ENCODE results near the gene SIN3B.

GRCh38 chr19:16203175-16203812 is 5.6 kb downstream of the AP1M1 start:
- PRO-cap: no peak

GRCh38 chr19:16216876-16217515 is 19.3 kb downstream of the AP1M1 start:
- PRO-cap: no peak

DNA sequence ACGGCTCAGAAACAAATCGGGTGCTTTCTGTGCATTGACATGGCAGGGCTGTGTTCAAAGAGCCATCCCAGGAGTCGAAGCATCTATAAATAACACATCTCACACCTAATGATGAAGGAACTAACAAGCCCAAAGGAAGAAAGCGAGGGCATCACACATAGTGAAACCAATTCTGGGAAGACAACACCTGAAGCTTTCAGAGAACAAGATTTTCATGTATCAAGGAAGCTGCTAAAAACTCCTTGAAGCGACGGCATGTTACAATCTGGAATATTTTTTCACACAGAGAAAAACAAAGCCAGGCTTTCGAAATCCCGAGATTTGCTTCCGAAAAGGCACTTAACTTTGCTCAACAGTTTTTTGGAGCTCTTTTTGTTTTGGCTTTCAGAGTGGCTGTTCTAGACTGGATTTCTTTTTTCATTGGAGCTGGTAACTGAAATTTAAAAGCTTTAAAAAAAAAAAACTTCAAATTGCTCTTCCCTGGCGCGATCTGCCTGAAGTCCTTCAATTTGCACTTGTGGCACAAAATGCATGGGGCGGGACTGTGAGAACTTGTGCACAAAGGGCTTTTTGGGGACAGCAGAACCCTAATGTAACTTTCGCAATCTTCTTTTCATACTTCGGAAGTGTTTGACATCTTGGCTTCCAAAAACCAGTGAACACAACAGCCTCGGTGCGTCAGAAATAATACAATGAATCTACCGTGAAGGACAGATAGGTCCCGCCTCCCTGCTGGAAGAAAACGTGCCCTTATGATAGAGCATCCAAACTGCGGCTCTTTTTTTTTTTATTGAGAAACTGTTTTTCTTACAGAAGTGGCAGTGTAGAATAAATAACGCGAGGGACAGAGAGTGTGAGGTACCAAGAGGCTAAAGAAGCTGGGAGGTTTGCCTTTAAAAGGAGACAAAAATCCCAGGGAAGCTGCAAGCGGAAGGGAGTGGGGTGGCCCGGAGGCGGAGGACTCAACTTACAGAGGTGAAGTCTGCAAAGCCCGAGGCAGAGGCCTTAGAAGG is 36.5 kb downstream of the KLF2 start:
- PRO-cap: no peak

DNA sequence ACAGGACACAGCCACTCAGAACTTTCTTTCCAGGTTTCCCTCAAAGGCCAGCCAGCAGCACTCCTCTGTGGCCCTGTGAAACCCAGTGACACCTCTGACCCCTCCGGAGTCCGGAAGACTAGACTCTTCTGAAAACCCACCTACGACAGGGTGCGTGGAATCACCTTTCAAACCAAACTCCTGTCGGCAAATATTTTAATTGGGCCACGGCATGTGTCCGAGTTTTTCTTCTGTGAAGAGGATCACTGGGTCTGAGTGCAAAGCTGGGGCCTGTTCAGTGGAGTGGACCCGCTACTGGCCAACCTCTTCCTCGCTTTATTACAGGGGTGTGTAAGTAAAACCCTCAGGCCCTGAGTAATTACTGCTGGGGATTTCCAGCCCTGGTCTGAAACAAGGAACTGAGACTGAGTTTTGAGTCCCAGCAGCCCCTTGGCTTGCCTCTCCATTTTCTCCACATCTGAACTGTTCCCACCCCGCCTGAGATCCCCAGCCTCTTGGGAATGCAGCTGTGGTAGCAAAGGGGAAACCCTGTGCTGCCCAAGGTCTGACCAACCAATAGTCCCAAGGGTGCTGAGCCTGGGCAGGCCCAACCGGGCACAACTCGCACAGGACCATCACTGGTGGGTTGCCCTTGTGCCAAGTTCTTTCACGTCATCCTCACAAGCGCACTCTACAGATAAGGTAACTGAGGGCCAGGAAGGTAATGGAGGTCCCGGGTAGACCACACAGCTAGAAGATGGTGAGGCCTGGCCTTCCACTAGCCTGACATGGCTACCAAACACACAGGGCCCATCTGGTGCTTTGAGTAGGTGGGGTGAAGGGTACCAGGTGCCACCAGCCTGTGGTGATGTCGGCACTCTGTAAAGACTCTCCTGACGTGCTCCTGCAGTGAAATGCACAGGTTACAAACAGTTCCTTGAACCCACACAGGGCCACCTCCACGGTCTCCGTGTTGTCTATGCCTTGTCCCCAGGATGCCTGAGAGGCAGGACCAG is 13.7 kb upstream of the SLC35E1 start:
- PRO-cap: no peak

- PRO-cap: unidirectional peak, plus-strand start at chr19:16829421
Measured at GRCh38 chr19:16829107-16830251, at the start of gene SIN3B. Gene SIN3B (plus strand): TSS chr19:16829398.

GRCh38 chr19:16837495-16837972 is 8.3 kb downstream of the SIN3B start:
- PRO-cap: no peak

DNA sequence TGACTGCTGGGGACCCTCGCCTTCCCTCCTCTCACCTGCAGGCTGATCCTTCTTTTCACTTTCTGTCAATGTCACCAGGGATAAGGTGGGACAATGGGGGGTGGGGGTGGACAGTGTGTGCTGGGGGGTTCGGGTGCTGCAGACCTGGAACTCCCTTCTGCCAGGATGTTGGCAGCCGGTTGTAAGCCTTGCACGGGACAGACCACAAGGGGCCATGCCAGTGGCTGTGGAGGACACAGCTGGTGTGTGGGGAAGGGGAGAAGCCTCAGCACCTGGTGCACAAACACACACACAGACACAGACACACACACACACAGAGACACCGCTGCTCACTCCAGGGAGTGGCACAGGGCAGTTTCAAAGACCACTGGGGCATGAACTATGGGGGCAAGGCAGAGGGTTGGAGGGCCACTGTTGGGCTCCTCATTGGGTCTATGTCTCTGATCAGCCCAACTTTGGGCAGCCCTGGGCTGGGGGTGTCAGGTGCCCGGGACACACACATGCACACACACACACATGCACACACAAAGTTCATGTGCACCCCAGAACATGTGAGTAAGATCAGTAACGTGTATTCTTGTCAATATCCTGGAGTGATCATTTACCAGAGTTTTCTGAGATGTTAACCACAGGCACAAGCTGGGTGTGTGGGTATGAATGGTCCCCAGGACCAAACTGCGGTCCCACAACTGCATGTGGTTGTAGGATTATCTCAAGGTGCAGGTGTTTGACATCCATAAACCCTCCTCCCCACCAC is 3.8 kb downstream of the F2RL3 start:
- PRO-cap: no peak

- PRO-cap: no peak
Measured at GRCh38 chr19:16894159-16894582, 5.4 kb downstream of the F2RL3 start.

- PRO-cap: no peak
Measured at GRCh38 chr19:17097477-17098123, 22.0 kb downstream of the MYO9B start.

DNA sequence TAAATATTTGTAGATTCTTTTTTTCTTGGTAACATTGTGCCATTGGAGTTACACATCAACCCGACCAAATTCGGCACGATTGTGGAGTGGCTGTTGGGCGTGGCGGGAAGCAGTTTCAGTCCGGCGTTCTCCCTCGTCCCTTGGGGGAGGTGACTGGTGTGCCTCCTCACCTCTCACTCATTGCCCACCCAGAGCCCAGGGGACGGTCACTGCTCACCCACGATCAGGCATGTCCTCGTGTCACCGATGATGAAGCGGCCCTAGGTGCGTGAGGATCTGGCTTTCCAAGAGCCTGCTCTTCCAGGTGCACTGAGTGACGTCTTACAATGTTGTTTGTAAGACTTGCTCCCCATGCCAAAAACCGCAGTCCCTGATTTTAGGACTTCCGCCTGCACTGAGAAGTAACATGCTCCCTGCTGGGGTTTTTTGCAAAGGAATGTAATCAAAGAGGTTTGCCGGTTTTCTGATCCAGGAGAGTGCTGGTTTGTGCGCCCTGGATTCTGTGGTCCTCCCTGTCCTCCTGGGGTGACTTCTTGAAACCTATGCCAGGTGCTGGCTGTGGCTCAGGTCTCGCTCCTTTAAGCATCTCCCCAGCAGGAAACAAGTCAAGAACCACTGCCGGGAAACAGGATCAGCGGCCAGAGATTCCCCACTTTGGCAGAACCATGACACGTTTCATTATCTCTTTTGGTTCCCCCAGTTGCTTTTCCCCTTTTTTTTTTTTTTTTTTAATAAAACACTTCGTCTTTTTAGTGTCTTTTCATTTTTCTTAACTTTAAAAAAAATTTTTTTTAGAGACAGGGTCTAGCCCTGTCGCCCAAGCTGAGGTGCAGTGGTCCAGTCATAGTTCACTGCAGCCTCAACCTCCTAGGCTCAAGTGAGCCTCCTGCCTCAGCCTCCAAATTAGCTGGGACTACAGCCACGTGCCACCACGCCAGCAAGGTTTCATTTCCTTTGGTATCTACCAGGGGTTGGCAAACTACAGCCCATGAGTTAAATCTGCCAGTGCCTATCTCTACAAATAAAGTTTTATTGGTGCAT is 39.0 kb downstream of the MYO9B start:
- PRO-cap: no peak

DNA sequence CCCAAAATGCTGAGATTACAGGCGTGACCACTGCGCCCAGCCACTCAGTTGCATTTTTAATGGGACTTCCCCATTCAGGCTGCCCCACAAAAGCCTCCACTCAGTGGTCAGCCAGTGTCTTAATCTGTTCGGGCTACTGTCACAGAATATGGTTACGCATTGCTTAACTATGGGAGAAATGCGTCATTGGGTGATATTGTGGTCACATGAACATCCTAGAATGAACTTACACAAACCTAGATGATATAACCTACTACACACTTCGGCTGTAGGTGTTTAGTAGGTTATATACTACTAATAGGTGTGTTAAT is 62.9 kb downstream of the MYO9B start:
- PRO-cap: no peak

GRCh38 chr19:17152250-17152537 is 63.0 kb upstream of the USE1 start:
- PRO-cap: no peak

GRCh38 chr19:17191003-17191467 is 24.1 kb upstream of the USE1 start:
- PRO-cap: no peak

GRCh38 chr19:17201657-17202393 is 13.3 kb upstream of the USE1 start:
- PRO-cap: no peak

- PRO-cap: no peak
Measured at GRCh38 chr19:17234841-17235268, 8.8 kb downstream of the OCEL1 start.

- PRO-cap: unidirectional peak, plus-strand start at chr19:17235933
Measured at GRCh38 chr19:17235269-17236295, 9.6 kb downstream of the OCEL1 start.

DNA sequence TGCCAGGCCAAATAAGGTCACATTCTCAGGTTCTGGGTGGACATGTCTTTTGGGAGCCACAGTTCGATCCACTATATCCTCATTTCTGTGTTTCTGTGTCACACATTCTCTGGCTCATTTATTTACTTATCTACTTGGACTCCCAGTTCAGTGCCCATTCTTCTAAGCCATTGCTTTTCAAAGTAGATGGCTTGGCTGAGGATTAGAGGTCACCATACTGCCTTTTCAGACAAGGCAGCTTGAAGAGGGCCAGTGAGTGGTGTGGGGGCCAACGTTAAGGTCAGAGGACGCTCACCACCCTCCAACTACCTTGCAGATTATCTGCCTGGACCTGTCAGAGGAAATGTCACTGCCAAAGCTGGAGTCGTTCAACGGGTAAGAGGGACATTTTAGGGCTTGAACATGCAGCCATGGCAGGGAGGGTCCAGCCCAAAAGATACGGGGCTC is 4.1 kb downstream of the BABAM1 start:
- PRO-cap: no peak

DNA sequence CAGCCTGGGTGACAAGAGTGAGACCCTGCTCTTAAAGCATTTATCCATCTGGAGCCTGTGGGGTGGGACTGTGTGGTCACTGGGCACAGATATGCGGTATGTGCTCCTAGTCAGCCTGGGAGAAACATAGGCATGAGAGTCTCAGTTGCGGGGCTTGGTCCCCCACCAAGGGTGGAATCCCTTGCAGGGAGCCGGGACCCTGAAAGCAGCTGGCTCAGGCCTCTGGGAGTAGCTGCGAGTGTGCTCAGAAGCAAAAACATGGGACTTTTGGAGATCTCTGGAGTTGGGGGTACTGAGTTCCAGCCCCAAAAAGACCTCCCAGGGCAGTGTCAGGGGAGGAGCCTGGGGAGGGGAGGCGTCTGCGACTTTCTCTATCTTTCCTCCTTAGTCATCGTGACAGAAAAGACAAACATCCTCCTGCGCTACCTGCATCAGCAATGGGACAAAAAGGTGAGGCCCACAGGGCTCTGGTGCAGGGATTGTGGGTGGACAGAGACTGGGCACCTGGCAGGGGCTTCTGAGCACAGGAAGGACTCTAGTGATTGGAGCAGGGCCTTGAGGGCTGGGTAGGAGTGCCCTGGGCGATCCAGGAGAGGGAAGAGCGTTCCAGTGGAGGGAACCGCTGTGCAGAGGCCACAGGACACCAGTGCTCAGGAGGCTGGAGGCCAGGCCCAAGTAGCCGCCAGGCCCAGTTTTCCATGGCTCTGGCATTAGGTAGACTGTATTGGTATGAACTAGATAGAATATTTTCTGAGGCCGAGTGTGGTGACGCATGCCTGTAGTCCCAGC is 6.4 kb downstream of the DDA1 start:
- PRO-cap: no peak

- PRO-cap: no peak
Measured at GRCh38 chr19:17328512-17328857, 6.2 kb downstream of the ANO8 start.

DNA sequence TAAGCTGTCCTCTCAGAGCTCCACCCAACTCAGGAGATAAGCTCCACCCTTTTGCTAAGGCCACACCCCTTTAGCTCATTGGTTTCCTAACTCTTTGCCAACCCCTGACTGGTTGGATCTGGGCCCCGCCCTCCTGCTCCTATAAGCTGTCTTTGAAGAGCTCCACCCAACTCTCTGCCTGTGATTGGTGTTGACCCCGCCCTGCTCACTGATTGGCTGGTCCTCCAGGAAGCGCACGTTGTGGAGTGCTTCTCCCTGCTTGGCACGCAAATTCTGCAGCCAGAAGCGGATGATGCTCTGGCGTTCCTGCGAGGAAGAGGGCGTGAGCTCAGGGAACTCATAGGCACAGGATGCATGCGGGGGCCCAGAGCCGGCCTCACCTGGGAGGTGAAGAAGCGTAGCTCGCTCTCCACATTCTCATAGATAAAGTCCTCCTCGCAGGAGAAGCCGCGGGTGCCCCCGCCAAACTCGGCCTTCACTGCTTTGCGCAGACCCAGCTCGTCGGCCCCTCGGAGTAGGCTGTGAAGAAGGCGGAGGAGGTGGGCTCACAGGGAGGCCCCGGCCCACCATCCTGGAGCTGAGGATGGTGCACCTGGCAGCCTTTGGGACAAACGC is 1.8 kb downstream of the ANO8 start:
- PRO-cap: no peak

Data from penis (tissue), 1 donor.